ENCODE measurements around the genes ASXL2, RAB10, ADGRF3 and DRC1.

DNA sequence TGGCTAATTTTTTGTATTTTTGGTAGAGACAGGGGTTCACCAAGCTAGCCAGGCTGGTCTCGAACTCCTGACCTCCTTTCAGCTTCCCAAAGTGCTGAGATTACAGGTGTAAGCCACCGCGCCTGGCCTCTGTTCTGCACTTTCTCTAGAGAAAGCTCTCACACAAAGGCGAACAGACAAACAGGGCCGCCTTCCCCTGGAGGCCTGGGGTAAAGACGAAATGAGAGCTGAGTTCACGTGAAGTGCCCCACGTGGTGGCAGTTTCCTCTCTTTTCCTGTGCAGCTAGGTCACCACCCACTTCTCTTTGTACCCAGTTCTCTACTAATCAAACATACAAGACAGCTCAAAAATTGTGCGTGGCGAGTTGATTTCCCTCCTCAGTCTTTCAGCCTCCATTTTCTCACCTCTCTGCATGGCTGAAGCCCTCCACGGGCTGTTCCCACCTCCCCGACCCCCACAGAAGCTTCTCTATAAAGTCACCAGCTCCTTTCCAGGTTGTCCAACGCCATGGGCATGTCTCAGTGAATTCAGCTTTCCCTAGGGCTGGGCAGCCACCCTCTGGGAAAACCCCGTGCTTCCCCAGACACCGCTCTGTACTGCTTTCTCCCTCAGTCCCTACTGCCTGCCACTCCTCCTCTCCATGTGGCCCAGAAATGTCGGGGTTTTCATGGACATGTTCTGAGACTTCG is 68.3 kb downstream of the DNMT3A start:
- PRO-cap, 2 experiments = peak in 2 of 2 experiments; most common plus-strand start position 314 of the sequence (in 2); most common minus-strand start position 182 of the sequence (in 1)

GRCh38 chr2:25274856-25275797 is 66.6 kb downstream of the DNMT3A start:
- PRO-cap, 2 experiments = peak in 1 of 2 experiments; most common plus-strand start chr2:25275421 (in 1); most common minus-strand start chr2:25275313 (in 1)

- PRO-cap, 2 experiments = no peak in any of the 2 experiments
These were observed 62.5 kb downstream of the DNMT3A start for GRCh38 chr2:25279052-25279797.

DNA sequence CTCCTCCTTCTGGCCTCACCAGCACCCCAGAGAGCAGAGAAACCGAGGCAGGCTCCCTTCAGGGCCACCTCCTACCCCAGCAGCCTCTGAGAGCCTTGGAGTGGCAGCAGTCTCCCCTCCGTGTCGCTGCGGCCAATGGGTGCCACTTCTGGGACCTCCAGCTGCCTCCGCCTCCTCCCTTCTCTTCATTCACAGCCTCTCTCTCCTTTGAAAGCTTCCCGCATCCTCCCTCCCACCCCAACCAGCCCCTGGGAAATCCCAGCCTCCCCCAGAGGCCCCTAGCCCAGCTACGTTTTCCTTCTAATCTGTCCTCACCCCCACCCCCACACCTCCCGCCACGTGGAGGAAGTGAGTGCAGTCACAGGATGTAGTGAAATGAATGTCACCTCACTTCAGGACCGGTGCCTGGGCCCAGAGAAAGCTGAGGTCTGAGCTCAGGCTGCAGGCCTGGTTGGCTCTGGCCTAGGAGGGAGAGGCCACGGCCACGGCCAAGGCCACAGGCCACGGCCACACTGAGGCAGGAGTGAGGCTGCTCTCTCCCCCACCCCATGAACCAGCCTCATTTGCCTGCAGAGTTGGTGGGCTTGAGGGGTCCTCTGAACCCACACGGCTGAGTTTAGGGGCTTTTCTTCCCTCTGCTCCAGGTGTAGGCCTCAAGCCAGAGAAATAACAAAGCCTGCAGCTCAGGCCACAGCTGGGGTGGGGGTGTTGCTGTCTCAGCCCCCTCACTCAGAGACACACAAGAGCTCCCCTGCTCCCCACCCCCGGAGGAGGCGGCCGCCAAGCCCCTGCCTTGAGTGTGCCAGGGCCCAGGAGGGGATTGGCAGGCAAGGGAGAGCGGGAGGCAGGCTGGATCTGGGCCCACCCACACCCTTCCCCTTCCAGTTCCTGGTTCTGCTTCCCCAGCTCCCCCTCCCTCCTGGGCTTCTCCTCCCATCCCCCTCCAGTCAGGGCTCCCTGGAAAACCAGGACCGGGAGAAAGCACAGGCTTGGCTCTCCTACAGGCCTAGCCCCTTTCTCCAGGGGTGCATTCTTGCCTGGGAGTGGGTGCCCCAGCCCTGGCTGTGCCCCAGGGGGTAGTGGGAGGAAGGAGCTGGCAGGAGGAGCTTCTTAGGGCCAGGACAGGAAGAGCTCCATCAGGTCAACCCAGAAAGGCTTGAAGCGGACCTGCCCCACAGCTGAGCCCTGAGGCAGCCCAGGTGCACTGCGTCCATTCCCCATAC is 27.1 kb downstream of the DNMT3A start:
- PRO-cap, 2 experiments = peak in 2 of 2 experiments; most common plus-strand start position 390 of the sequence (in 2); most common minus-strand start position 305 of the sequence (in 1)

DNA sequence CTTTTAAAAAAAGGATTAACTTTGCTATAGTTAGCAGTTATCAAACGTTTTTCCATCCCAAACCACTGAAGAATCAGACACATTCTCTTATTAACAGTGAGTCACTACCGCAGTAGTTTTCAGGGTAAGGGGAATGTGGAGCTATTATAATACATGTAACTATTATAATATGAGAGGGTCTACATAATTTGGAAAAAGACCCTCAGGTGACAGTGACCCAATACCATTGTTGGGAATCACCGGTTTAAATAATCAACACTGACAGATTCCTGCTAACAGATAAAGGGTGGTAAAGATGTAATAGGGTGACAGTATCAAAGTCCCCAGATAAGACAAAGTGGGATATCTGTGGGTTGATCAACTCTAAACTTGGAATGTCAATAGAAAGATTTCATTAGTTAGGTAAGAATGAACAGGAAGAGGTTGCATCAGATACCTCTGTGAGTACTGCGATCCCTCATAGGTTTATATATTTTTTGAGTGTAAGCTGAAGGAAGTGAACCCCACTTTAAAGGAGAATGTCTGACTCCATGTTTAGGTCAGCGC is 113.0 kb upstream of the DNMT3A start:
- PRO-cap, 2 experiments = no peak in any of the 2 experiments

- PRO-cap, 2 experiments = no peak in any of the 2 experiments
These were observed 87.8 kb downstream of the ASXL2 start for GRCh38 chr2:25790557-25790802.

- PRO-cap, 2 experiments = no peak in any of the 2 experiments
These were observed 83.8 kb downstream of the ASXL2 start for GRCh38 chr2:25794405-25794908.

DNA sequence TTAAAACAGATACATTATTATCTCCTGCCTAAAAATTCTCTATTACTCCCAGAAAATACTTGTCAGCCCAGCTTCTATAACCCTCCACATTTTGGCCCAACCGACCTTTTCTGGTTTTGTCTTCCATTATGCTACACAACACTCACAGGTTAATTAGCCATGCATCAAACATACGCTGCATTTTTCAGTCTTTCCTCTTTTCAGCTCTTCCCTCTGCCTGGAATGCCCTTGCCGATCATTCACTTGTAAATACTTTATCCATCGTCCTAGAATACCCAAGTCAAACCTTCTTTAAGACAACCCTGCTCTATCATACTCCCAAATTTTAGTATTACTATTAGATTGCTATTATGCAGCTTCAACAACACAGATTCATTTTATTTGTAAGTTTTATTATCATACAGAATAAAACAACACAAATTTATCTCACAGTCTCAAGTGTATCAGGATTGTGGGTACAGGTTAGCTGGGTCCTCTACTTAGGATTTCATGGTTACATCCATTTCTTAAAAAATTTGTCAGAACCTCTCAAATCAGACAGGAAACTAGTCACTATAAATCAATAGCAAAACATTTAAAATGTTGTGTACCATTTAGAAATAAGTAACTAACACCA is 10.6 kb downstream of the ASXL2 start:
- PRO-cap, 2 experiments = no peak in any of the 2 experiments

DNA sequence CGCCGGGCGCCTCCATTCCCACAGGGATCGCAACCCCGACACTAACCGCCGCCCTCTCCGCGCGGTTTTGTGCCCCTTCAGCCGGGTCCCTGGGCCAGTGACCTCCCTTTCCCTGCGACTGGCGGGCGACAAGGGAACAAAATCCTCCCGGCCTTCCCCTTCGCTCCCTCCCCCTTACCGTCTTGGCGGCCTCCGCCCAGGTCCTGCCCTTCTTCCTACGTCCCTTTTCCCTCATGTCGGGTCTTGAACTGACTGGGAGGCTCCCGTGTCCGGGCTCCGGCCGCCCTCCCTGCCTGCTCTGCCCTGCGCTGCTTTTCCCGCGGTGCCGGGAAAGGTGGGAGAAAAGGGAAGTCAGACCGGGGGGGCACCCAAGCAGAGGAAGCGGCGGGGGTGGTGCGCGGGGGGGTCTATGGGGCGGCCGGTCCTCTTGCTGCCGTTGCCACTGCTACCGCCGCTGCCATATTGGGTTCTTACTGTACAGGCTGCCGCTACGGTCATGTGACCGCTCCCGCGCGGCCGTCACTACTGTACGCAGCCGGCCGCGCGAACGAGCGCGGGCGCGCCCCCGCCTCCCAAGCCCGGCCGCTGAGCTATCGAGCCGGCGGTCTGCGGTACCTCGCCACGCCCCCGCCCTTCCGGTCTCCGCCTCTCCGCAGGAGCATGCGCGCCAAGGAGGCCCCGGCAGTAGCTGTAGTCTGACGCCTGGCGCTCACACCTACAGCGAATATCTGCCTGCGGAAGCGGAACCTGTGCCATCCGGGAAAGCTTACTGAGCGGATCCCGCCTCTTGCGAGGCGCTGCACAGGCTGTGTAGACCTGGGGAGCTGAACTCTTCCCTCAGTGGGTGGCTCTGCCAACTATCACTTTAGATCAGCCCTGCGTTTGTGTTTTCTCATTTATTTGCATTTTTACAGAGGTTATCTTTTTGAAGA is at the start of gene ASXL2:
Gene ASXL2 (minus strand): TSS at position 500 of the 932 bp plus-strand sequence.
- PRO-cap, 2 experiments = peak in 2 of 2 experiments; most common plus-strand start position 684 of the sequence (in 2); most common minus-strand start position 464 of the sequence (in 1)

GRCh38 chr2:25981726-25982322 is 473 bp downstream of the KIF3C start:
- PRO-cap, 2 experiments = no peak in any of the 2 experiments

GRCh38 chr2:26011659-26012403 is 22.1 kb upstream of the RAB10 start:
- PRO-cap, 2 experiments = no peak in any of the 2 experiments

DNA sequence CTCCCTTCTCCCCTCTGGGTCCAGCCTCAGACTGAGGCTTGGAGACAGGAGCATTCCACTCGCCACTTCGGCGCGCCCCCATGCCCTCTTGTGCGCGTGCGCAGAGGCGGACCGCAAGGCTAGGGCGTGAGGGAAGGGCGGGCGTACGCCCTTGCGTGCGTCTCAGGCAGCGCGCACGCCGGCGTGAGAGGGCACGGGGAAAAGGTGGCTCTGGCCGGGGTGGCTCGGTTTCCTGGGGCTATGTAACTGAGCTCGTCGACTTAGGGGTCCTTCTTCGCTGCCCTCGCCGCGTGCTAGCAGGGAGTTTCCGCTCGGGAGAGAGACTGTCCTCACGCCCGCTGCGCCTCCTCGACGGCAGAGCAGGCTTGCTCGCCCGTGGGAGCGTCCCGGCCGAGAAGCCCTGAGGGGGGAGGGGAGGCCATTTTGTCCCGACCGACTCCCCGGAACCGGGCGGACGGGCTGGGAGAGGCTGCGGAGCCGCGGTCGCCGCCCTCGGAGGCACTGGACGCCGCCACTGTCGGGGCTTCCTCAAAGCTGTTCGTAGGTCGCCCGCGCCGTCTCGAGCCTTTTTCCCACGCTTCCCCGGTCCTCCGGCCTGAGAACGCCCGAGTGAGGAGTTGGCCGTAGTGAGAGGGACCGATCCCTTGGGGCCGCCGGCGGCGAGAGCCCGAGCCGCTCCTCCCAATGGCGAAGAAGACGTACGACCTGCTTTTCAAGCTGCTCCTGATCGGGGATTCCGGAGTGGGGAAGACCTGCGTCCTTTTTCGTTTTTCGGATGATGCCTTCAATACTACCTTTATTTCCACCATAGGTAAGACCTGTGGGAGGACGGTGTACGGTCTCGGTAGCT is at the start of gene RAB10:
Gene RAB10 (plus strand): TSS at position 160 of the 850 bp plus-strand sequence.
- PRO-cap, 2 experiments = peak in 2 of 2 experiments; most common plus-strand start position 270 of the sequence (in 2); most common minus-strand start position 33 of the sequence (in 2)

DNA sequence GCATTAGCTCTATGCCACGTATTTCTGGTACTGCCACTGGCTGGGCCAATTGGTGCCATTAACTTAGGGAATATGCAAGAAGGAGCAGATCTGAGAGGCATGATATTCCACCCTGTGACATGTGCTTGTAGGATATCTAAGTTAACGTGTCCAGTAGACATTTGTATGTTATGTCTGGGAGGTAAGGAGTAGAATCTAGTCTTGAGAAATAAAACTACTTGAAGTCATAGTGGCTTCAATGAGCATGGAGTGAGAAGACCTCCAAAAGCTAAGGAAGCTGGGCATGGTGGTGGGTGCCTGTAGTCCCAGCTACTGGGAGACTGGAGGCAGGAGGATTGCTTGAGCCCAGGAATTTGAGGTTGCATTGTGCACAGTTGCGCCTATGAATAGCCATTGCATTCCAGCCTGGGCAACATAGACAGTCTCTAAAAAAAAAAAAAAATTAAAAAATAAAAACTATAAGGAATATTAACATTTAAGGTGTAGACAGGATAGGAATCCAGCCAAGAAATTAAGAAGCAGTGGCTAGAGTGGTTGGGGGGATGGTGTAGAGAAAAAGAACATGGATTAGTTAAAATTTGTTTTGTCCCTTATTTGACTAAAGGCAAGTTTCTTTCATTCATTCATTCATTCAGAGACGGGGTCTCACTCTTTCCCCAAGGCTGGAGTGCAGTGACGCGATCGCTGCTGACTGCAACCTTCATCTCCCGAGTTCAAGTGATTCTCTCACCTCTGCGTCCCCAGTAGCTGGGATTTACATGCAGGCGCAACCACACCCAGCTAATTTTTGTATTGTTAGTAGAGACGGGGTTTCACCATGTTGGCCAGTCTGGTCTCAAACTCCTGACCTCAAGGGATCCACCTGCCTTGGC is 23.4 kb downstream of the RAB10 start:
- PRO-cap, 2 experiments = no peak in any of the 2 experiments

DNA sequence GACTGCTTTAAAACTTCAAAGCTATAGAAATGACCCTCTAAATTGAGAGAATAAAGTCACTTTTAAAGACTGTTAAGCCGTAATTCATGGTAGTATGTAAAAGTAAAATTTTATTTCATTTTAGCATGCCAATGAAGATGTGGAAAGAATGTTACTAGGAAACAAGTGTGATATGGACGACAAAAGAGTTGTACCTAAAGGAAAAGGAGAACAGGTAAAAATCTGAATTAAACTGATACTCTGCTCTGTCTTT is 45.9 kb upstream of the GAREM2 start:
- PRO-cap, 2 experiments = no peak in any of the 2 experiments

DNA sequence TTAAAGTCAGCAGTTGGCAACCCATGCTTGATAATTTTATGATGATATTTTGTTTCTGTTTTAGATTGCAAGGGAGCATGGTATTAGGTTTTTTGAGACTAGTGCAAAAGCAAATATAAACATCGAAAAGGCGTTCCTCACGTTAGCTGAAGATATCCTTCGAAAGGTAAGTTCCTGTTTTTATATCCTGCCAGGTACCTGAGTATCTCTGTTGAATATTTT is 45.2 kb upstream of the GAREM2 start:
- PRO-cap, 2 experiments = no peak in any of the 2 experiments

DNA sequence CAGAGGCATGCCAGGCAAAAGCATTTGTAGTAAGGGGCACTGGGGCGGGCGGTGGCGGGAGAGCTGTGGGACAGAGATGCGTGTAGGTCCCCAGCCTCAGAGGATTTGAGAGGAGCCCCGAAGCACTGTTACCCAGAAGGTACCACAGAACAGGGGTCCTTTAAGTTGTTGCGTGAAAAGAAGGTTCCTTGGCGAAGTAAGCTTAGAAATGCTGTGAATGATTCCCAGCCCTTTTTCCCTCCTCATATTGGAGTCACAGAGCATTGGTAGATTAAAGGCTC is 12.5 kb downstream of the GAREM2 start:
- PRO-cap, 2 experiments = no peak in any of the 2 experiments

- PRO-cap, 2 experiments = peak in 2 of 2 experiments; most common plus-strand start chr2:26346664 (in 1); most common minus-strand start chr2:26346770 (in 2)
These were observed at the start of gene ADGRF3 for GRCh38 chr2:26346425-26347281. ADGRF3 (minus strand) TSS chr2:26346789.

DNA sequence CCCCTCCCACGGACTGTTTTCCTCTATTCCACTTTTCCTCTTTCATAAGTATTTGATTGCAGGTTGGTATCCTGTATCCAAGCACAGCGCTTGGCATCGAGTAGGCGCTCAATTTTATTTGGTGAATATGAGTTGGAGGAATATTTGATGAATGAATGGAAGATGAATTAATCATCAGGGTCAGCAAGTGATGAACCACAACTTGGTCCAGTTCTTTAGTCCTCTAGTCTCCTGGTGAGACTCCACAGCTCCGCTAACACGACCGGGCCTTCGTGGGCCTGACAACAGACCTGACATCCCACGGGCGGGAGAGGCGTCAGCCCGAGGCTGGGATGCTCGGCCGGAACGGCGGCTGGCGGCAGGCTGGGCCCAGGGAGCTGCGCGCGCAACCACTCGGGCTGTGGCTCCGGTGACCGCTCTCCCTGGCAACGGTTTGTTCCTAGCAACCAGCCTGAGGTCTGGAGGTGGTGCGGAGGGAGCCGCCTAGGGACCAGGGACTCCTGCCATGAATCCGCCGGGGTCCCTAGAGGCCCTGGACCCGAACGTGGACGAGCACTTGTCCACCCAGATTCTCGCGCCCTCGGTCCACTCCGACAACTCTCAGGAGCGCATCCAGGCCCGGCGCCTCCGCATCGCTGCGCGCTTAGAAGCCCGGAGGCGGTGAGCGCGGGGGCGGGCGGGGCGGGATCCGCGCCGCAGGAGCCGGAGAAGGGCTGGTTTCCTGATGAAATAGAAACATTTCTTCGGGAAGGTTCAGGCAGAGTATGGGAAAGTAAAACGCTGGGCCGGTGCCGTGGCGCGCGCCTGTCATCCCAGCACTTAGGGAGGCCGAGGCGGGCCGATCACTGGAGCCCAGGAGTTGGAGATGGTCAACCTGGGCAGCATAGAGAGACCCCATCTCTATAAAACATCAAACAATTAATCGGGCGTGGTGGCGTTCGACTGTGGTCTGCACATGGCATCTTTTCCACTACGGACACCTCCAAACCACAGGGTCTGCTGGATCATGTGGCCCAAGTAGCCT is at the start of gene DRC1:
Gene DRC1 (plus strand): TSS at position 436 of the 1,024 bp plus-strand sequence.
- PRO-cap, 2 experiments = no peak in any of the 2 experiments

GRCh38 chr2:26411313-26412027 is 9.8 kb downstream of the DRC1 start:
- PRO-cap, 2 experiments = no peak in any of the 2 experiments

GRCh38 chr2:26691768-26692212 is 732 bp upstream of the KCNK3 start:
- PRO-cap, 2 experiments = no peak in any of the 2 experiments